Vagina (tissue), 1 donor: ENCODE results near the genes SLC25A24, WDR47 and CFAP276.

- PRO-cap, result no peak
- RAMPAGE, long total RNA, result no peak
Observed at GRCh38 chr1:100020295-100020881, 17.5 kb upstream of the MFSD14A start.

GRCh38 chr1:100036572-100037200 lies 1.2 kb upstream of the MFSD14A start:
- PRO-cap, result no peak
- RAMPAGE, long total RNA, result no peak

DNA sequence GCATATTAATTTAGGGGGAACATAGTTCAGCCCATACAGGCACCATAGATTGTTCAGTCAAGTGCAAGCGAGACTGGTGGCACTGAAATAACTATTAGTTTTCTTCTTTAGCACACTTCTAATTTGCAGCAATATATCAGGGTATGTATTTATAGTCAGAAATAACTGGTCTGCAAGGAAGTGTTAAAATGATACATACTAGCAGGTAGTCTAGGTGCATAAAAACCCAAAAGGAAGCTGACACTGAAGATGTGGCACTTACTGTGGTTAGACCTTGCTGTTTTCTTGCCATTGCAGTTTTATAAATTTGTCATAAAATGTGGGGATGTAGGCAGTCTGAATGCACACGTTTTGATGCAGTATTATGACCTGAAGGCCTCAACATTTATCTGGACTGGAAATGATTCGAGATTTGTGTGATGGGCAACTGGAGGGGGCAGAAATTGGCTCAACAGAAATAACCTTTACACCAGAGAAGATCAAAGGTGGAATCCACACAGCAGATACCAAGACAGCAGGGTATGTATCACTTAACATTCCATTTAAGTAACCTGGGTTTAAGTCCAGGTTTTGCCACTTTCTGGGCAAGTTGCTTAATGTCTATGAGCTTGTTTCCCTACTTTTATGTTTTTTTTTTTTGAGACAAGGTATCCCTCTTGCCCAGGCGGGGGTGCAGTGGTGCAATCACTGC lies 1.9 kb downstream of the RTCA start:
- PRO-cap, result no peak
- RAMPAGE, long total RNA, result start-site peak on the plus strand centred at position 498 of the sequence, 27 bp wide, 19 reads

DNA sequence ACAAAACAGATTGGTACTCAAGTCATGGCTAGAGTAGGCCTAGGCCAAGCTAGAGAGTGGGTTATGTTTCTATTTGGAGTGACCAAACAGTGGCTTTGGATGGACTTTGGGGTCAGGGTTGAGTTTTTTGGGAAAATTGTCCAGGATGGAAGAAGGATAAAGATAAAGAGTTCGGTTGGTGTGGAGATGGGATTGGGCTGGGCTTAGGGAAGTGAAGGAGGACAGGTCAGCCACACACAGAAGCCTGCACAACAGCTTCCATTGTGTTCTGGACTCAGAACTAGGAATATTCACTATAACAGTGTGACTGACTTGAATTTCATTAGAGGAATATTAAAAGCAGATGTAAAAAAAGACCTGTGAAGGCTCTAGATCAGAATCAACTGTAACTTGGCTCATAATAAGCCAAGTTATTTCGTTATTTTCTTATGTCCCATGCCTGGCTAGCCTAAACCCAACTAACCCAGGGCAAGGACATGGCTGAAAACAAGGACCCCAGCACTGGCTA lies 56.7 kb upstream of the GPR88 start:
- PRO-cap, result no peak
- RAMPAGE, long total RNA, result no peak

GRCh38 chr1:100896310-100897085 lies 608 bp downstream of the SLC30A7 start:
- PRO-cap, result no peak
- RAMPAGE, long total RNA, result no peak

DNA sequence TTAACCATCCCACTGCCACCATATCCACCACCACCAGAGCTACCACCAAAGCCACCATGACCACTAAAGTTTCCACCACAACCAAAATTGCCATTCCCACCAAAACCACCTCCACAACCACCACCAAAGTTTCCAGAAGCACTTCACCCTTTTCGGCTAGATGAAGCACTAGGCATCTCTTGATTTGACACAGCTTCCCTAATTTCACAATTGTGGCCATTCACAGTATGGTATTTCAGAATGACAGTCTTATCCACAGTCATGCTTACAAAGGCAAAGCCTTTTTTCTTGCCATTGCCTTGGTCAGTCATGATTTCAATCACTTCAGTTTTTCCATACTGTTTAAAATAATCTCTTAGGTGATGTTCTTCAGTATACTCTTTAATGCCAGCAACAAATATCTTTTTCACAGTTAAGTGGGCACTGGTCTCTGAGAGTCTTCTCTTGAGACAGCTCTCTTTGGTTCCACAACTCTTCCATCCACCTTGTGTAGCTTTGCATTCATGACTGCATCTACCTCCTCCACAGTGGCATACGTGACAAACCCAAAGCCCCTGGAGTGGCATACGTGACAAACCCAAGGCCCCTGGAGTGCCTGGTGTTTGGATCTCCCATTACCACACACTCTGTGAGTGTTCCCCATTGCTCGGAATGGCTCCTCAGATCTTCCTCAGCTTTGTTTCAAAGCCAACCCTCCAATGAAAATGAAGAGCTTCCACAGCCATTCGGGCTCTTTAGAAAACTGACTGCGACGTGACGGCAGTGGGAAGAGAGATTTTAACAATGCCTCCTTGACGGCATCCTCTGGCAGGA lies 45.6 kb downstream of the SLC30A7 start:
- PRO-cap, result no peak
- RAMPAGE, long total RNA, result start-site peak on the plus strand centred at position 464 of the sequence, 110 bp wide, 15 reads

- PRO-cap, result no peak
- RAMPAGE, long total RNA, result no peak
Observed at GRCh38 chr1:101101566-101101765, 75.9 kb upstream of the DPH5 start.

DNA sequence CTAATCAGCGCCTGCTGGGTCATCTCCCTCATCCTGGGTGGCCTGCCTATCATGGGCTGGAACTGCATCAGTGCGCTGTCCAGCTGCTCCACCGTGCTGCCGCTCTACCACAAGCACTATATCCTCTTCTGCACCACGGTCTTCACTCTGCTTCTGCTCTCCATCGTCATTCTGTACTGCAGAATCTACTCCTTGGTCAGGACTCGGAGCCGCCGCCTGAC lies 2.6 kb downstream of the S1PR1 start:
- PRO-cap, result bidirectional peak, plus-strand start at position 192 of the sequence, minus-strand start outside the sequence
- RAMPAGE, long total RNA, result no peak

DNA sequence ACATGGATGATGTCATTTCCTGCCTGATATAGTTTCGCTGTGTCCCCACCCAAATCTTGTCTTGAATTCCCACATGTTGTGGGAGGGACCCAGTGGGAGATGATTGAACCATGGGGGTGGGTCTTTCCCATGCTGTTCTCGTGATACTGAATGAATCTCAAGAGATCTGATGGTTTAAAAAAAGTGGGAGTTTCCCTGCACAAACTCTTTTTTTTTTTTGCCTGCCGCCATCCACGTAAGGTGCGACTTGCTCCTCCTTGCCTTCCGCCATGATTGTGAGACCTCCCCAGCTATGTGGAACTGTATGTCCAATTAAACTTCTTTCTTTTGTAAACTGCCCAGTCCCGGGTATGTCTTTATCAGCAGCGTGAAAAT lies 106.0 kb downstream of the S1PR1 start:
- PRO-cap, result no peak
- RAMPAGE, long total RNA, result no peak

DNA sequence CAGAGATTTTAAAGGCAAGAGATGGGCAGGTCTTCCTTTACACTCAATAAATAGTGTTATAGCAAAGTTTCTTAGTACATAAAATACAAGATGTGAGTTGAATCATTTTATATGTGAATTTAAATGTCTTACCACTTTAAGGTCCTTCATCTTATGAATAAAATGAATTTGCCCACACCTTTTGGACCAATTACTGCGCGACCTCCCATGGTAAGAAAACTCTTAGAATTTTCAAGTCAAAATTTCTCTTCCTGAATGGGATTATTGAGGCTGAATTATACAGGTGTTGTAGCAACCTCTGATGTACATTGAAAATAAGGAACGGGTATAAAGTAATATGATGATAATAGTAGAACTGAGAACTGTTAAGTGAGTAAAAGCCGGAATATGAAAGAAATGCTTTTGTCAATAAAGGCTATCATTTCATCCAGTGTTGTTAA lies 10.5 kb downstream of the RNPC3 start:
- PRO-cap, result no peak
- RAMPAGE, long total RNA, result no peak

DNA sequence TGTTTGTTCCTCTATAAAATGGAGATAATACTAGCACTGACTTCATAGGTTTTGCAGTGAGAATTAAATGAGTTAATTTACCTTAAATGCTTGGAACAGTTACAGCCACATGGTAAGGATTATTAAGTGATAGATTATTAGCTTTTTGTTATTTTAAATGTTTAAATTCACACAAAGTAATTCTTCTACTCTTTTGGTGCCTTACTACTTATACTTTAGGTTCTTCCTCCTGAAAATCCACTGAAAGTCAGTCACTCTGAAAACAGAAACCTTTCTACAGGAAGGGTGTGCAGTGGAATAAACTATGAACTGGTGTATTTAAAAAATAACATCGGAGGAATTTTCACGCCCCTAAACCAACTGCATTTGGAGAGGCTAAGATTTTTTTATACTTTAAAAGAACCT lies 279.7 kb downstream of the VAV3 start:
- PRO-cap, result no peak
- RAMPAGE, long total RNA, result no peak

DNA sequence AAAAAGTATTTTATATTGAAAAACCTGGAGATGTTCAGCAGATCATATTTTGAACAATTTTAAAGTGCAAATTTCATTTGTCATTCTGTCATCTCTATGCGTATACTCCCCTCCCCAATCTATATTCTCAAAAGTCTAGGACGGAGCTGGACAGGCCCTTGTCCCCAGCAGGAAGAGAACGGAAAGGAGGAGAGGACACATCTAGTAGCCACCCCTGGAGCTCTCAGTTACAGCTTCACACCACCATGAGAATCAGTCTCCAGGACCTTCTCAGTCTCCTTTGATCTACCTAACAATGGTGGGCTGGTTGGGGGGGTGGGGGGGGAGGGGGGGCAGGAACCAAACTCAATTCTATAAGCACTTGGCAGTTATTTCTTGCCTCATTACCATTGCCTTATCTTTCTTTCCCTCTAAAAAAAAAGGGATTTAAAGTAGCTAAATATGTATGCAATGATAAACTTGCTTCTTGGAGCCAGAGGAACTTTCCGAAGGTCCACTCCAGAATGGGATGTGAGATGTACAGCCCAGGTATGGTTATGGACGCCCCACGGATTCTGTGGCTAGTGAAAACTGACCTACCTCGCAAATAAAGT lies 279.2 kb downstream of the VAV3 start:
- PRO-cap, result no peak
- RAMPAGE, long total RNA, result no peak

DNA sequence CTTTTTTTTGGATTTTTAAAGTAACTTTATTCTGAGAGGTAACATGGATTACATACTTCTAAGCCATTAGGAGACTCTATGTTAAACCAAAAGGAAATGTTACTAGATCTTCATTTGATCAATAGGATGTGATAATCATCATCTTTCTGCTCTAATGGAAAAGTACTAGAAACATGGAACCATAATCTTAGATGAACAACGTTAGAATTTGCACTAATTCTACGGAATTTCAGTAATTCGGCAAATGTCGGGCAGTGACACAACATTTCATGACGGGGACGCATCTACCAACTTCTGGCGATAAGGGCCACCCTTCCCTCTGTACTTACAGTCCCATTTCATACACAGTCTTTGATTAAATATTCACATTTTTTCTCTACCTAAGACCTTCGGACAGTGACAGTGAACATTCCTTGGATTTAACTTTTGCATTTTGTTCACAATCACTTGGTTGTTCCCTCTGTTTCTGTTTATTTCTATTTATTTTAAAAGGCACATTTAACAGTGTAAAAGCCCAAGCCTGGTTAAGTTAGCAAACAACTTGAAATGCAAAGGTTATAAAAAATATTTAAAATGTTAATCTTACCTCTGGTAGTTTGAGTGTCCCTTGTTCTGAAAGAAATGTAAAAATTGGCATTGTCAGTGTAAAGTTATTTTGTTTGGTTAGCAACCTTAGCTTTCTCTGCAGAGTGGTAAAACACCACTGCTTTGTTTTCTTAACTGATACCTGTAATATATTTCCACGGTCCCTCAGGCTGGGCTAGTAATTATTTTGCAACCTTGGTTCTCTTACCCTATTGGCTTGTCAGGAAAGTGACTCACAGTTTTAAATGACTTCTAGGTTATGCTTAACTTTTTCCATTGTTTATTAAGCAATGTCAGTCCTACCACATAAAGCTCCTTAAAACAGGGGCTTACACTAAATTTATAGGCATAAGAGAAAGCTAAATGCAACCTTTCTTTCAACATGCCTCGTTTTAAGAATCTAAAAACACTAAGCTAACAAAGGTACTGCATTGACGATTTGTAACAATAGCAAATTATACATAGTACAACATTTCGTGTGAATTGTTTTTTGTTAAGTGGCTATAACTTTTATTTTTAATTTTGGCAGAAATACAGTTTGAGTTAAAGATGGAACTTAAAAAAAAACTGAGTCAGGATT lies 276.8 kb downstream of the VAV3 start:
- PRO-cap, result unidirectional peak, minus-strand start at position 705 of the sequence
- RAMPAGE, long total RNA, result start-site peak on the minus strand centred at position 697 of the sequence, 28 bp wide, 215 reads

GRCh38 chr1:107936827-107937290 lies 28.1 kb downstream of the VAV3 start:
- PRO-cap, result no peak
- RAMPAGE, long total RNA, result no peak

DNA sequence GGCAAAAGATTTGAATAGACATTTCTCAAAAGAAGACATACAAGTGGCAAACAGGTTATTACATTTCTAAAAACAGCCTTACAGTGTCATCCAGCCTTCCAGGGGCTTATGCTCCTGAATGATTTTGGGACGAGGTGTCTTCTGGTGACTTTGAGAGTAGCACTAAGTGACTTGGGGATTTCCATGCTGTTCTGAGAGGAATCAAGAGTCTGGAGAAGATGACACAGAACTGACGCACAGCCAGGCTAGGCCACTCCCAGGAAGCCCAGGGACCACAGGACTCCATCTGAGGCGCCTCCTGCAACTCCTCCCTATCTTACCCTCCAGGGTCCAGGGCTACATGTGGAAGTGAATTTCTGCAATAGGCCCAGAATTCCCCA lies 92.5 kb downstream of the SLC25A24 start:
- PRO-cap, result no peak
- RAMPAGE, long total RNA, result no peak

GRCh38 chr1:108190679-108191196 lies 9.4 kb downstream of the SLC25A24 start:
- PRO-cap, result no peak
- RAMPAGE, long total RNA, result no peak

- PRO-cap, result bidirectional peak, plus-strand start at chr1:108200438, minus-strand start at chr1:108200331
- RAMPAGE, long total RNA, result start-site peak on the minus strand at chr1:108200136-108200235, 1,465 reads
Observed at GRCh38 chr1:108199699-108200576, at the start of gene SLC25A24. Gene SLC25A24 (minus strand): TSS chr1:108200343.

DNA sequence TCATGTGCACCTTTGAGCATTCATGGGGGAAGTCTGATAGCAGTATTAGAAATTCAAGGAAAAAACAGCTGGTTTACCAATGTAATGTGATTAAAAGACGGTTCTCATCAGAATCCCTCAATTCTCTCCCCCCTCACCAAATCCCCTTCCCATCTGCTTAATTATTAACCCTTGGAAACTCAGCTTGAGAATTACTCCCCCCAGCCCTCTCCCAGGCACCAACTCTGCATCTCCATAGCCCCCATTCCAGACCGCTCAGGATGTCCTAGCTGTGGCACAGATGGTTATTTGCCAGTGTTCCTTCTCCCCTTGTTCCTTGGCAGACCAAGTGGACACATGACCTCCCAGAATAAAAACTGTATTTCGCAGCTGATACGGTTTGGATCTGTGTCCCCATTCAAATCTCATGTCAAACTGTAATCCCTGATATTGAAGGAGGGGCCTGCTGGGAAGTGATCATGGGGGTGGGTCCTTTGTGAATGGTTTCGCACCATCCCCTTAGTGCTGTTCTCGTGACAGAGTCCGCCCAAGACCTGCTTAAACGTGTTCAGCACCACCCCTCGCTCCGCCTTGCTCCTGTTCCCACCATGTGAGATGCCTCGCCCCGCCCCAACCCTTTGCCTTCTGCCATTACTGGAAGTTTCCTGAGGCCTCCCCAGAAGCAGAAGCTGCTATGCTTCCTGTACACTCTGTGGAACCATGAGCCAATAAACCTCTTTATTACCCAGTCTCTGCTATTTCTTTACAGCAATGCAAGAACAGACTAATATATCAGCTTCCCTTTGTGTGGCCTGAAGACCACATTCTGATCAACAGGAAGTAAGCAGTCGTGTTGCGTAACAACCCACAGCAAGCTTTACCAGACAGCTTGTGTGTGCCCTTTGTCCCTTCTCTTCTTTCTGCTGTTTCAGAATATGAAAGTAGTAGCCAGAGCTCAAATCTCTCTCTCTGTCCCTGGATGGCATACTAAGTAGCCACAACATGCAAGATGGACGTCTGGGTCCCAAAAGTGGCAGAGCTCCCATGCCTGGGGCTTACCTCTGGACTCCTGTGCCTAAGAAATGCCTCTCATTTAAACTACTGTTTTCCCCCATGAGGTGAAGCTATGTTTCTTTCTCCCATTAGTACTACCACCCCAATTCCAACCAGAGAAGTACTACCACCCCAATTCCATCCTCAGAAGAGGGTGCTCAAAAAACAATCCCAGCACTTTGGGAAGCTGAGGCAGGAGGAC lies 14.3 kb downstream of the HENMT1 start:
- PRO-cap, result no peak
- RAMPAGE, long total RNA, result no peak

- PRO-cap, result bidirectional peak, plus-strand start at chr1:109042359, minus-strand start at chr1:109042102
- RAMPAGE, long total RNA, result start-site peak on the minus strand at chr1:109042100-109042106, 130 reads
Observed at GRCh38 chr1:109041760-109042574, at the start of gene WDR47. Gene WDR47 (minus strand): TSS chr1:109042102.

DNA sequence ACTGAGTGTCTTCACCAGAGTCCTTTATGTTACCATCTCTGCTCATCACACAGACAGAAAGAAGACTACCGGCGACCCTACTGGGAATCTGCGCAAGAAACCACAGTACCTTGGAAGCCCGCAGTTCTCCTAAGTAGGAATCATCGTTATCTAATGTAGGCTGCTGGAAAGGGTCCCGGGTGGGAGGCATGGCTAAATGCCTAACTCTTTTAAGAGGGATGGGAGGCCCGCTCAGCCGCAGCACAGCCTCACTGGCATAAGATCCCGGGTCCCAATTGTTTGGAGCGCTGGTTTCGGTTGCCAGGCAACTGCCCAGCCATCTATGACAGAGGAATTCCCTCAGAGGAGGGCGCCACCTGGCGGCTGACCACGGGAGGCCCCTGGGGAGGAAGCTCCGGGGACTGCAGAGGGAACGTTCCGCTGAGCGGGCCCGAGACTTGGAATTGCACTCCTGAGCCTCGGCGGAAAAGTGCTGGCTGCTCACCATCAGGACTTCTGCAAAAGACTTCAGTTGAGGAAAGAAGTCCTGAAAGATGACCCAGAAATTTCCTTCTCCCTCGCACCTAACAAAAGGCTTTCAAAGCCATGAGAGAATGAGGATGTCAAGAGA lies at the start of gene CFAP276:
Gene CFAP276, minus strand, starts transcription at position 258 of the 610 bp plus-strand sequence.
- PRO-cap, result unidirectional peak, plus-strand start at position 413 of the sequence
- RAMPAGE, long total RNA, result no peak